Duodenum (tissue), 1 donor: Measurements from ENCODE around the genes GPRIN3, GRID2 and ATOH1.

- PRO-cap, result no peak
Measured at GRCh38 chr4:88382538-88383195, 4.0 kb downstream of the HERC6 start.

DNA sequence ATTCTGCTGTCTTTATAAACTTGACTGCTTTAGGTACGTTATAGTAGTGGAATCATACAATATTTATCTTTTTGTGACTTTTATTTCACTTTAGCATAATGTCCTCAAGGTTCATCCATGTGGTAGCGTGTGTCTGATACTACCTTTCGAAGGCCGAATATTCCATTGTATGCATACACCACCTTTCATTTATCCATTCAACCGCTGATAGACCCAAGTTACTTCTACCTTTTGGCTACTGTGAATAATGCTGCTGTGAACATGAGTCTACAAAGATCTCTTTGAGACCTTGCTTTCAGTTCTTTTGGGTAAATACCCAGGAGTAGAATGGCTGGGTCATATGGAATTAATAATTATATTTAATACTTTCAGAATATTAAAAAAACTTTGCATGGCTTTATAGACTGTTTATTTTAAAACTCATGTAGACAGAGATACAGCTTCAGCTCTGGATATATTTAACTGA, 17.6 kb upstream of the HERC3 start:
- PRO-cap, result unidirectional peak, plus-strand start at position 214 of the sequence

DNA sequence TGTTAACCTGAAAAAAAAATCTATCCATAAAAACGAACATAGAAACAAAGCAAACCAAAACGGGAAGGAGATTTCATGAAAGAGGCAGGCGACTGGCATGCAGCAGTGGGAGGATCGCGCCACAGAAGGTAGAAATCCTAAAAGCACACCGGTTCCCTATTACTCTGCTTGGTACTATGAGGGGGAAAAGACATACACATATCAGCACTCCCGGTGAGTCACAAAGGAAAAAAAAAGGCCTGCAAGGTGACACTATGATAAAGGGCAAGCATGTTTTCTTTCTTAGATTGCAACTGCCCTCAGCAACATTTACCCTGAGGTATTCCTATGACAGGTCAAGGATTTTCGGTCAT, 60.6 kb upstream of the NAP1L5 start:
- PRO-cap, result no peak

- PRO-cap, result no peak
Measured at GRCh38 chr4:88777616-88778526, 80.2 kb upstream of the NAP1L5 start.

- PRO-cap, result unidirectional peak, minus-strand start at chr4:88816534
Measured at GRCh38 chr4:88816458-88816894, 118.8 kb upstream of the NAP1L5 start.

- PRO-cap, result no peak
Measured at GRCh38 chr4:88820490-88820858, 122.8 kb upstream of the NAP1L5 start.

DNA sequence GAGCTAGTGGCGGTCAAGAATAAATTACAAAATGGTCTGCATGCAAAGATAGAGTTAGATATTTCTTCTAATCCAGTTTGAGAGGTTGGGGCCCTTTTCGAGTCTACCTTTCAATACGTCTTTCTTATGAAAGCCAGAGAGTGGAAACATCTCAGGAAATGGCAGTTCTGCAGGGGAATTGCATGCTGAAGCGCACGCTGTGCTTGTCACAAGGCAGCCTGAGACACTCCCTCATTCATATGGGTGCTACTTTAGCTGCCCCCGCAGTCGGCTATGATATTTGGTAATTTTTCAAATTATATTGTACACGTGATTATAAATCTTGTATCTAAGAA, 145.4 kb upstream of the NAP1L5 start:
- PRO-cap, result no peak

DNA sequence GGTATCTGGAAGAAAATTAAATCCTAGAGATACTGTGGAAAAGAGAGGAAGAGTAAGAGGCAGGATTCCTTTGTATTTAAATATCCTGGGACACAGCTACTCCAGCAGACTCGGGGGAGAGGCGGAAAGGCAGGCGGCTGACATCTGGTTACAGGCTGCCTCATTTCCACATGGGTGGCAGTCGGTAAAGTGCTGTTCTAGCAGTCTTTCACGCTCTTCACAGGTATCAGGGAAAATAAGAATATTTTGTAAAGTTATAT, 1.5 kb upstream of the TIGD2 start:
- PRO-cap, result no peak

DNA sequence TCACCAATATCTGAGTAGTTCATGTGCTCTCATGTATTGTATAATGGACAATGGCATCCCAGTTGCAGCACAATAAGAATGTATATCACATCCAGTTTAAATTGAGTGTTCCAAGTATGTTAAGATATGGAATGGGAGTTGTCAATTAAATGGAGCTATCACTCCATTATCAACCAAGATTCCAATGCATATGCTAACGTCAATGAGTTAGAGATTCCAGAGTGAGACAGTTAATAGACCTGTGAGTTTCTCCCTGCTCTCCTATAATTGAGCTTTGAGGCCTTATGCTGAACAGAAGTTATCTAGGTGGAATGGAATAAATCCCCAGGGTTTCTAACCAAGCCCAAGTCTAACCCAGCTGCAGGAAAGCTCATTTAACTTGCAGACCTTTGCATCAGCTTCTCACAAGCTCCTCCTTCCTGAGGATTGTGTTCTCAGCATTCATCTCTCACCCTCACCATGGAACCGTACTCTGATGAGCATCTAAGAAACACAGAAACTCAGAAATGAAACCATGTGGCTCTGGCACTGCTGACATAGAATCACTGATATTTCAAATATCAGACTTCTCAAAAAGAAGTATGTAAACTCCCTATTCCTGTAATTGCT, 84.9 kb downstream of the TIGD2 start:
- PRO-cap, result no peak

DNA sequence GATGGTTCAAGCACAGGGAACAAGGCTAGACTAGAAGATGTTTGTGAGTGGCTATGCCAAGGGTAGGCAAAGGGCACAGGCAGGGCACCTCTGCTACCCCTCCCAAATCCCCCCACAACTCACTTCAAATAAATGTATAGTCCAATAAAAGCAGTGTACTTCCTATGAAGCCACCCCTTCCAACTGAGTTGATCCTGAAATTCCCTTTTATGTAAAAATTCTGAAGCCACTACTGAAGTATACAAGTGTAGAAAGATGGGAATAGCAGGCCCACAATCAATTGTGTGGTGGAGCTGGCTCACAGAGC, 39.2 kb downstream of the GPRIN3 start:
- PRO-cap, result no peak

GRCh38 chr4:89284453-89285201, 23.0 kb downstream of the GPRIN3 start:
- PRO-cap, result no peak

- PRO-cap, result unidirectional peak, minus-strand start at chr4:89298878
Measured at GRCh38 chr4:89298698-89299924, 8.5 kb downstream of the GPRIN3 start.

DNA sequence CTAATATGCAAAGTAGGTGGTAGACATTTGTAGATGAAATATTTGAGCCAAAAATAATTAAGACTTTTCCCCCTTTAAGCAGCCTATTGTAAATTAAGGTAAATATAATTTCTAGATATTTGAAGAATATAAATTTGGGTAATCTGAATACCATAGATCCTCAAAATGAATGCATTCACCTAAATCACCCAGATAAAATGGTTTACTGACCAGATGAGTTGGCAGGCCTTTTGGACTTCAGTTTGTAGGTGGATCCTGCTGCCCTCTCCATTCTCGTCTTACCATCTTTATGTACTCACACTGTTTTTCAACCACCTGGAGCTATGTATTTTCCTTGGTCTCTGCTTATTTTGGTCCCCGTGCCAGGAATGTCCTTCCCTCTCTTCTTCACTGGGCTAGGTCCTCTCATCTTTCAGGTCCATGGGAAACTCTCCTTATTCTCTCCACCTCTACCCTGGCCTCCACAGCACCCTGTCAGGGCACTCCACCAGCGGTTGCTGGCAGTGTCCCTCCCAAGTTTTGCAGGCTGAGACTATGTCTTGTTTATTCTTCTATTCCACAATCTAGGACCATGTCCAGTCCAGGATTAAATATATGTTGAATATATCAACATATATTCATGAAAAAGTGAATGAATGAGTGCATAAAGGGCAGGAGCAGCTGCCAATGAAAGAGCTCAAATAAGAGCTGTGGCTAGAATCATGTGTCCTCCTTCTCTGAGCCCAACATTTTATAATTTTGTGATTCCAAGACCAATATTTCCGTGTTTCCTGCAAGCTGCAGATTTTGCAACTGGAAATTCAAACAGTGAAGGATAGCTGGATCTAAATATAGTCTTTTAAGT, 2.5 kb downstream of the GPRIN3 start:
- PRO-cap, result no peak

GRCh38 chr4:89305713-89306350, 1.8 kb downstream of the GPRIN3 start:
- PRO-cap, result bidirectional peak, plus-strand start at chr4:89305938, minus-strand start at chr4:89305838

DNA sequence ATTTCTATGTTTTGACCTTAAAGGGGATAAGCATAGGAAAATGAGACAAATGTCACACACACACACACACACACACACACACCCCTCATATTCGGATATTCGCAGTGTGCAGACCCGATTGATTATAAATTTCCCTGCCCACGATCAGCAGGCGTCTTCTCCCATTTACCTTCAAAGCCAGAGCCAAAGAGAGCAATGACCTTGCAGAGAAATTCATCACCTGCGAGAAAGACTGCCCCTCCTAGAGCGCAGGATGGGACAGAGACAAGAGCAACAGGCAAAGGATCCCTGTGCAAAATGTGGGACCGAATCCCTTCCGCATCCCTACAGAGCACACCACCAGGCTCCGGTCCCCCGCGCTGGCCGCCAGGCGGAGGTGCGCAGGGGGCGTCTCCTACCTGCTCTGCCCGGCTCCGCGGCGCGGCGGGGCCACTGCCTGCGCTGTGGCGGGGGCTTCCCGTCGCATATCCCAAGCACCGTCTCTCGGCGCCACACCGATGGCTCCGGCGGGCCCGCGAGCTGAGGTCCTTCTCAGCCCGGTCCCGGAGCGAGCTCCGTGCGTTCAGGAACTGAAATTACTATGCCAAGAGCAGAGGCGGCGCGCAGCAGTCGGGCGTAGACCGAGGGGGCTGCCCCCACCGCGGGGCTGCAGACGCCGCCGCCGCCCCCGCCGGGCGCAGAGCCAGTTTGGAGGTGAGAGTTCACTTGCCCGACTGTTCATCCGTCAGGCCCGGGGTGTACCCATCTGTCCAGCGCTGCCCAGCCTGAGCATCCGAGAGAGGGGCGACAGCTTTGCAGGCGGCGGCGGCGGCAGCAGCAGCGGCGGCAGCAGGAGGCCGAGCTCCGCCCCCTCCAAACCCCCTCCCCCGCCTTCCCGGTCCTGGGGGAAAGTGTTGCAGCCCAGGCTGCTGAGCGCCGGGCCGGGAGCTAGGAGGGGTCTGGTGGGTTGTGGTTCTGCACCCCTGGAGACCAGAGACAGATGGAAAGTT, at the start of gene GPRIN3:
GPRIN3 (minus strand) TSS at position 584 of the 989 bp plus-strand sequence.
- PRO-cap, result unidirectional peak, minus-strand start at position 405 of the sequence; unidirectional peak, minus-strand start at position 549 of the sequence; bidirectional peak, plus-strand start at position 890 of the sequence, minus-strand start at position 809 of the sequence

DNA sequence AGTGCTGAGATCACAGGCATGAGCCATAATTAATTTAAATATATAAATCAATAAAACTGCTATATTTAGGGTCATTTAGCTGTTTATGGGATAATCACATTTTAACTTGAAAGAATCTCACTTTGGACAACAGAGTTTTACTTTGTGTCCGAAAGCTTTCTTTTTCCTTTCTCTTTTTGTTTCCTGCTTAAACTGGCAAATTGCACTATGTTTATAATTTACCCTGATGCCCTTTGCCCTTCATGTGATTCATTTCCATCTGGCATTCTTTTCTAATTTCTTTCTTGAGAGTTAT, 242.1 kb upstream of the GPRIN3 start:
- PRO-cap, result no peak

- PRO-cap, result no peak
Measured at GRCh38 chr4:89753453-89753796, 83.5 kb downstream of the SNCA start.

GRCh38 chr4:89929320-89930159, 34.9 kb downstream of the MMRN1 start:
- PRO-cap, result no peak

DNA sequence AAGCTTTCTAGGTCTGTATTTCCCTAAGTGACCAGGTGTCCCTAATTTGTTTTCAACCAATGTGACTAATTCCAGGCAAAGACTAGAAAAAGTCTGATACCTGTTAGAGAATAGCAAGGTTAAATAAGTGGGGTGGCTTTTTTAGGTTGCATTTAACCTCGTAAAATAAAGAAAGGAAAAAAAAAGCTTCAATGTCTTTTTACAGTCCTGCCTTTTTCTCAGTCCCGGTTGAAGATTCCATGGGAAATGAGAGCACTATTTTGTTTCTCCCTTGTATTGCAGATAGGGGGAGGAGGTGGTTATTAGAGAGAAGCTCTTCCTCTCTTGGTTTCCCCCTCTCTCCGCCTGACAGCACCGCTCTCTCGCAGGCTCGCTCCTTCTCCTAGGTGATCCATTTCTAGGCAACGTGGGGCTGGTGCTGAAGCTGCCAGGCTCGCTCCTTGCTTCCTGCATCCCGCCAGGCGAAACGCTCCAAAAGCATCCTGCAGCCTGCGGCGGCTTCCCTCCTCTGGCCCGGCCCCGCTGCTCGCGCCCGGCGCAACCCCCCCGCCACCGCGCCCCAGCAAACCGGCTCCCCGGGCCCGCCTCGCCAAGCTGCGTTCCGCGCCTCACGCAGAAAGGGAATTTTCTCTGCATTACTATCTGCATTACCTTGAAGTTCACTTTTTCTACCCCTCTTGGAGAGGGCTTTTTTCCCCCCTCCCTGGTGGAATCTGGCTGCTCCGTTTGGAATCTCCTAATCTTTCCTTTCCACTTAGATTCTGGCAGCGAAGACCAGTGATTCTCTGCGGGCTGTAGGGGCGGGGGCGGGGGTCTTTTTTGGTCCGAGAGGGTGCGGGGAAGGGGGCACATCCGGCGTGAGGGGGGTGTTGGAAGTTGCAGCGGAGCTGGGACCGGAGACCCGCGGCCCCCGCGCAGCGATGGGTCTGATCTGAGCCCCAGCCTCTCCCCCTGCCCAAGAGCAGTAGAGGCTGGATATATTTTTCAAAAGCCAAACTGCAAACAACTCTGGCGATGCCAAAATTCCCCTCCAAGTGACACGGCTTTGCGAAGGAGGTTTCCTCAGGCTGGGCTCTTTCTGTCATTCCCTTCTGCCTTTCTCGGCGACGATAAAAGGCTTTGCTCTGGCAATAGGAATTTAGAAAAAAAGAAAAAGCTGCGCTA, at the start of gene GRID2:
GRID2 (plus strand) TSS at position 565 of the 1,164 bp plus-strand sequence.
- PRO-cap, result no peak

DNA sequence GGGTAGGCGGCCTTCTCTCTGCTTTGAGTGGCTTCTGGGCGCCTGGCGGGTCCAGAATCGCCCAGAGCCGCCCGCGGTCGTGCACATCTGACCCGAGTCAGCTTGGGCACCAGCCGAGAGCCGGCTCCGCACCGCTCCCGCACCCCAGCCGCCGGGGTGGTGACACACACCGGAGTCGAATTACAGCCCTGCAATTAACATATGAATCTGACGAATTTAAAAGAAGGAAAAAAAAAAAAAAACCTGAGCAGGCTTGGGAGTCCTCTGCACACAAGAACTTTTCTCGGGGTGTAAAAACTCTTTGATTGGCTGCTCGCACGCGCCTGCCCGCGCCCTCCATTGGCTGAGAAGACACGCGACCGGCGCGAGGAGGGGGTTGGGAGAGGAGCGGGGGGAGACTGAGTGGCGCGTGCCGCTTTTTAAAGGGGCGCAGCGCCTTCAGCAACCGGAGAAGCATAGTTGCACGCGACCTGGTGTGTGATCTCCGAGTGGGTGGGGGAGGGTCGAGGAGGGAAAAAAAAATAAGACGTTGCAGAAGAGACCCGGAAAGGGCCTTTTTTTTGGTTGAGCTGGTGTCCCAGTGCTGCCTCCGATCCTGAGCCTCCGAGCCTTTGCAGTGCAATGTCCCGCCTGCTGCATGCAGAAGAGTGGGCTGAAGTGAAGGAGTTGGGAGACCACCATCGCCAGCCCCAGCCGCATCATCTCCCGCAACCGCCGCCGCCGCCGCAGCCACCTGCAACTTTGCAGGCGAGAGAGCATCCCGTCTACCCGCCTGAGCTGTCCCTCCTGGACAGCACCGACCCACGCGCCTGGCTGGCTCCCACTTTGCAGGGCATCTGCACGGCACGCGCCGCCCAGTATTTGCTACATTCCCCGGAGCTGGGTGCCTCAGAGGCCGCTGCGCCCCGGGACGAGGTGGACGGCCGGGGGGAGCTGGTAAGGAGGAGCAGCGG, at the start of gene ATOH1:
ATOH1 (plus strand) TSS at position 448 of the 953 bp plus-strand sequence.
- PRO-cap, result bidirectional peak, plus-strand start at position 382 of the sequence, minus-strand start at position 89 of the sequence